Skeletal muscle tissue (tissue), 7 donors: ENCODE measurements around the gene MTMR4.

GRCh38 chr17:57895038-57896165 is 45.6 kb upstream of the MRPS23 start:
- PRO-cap, 3 experiments, result peak in 1 of 3 experiments; most common plus-strand start chr17:57895952 (in 1); most common minus-strand start chr17:57895809 (in 1)
- RAMPAGE, long total RNA, result no peak
- RRBS, 2 experiments, result 37 to 67% methylated on average over 2 of the region's 11 CpGs

DNA sequence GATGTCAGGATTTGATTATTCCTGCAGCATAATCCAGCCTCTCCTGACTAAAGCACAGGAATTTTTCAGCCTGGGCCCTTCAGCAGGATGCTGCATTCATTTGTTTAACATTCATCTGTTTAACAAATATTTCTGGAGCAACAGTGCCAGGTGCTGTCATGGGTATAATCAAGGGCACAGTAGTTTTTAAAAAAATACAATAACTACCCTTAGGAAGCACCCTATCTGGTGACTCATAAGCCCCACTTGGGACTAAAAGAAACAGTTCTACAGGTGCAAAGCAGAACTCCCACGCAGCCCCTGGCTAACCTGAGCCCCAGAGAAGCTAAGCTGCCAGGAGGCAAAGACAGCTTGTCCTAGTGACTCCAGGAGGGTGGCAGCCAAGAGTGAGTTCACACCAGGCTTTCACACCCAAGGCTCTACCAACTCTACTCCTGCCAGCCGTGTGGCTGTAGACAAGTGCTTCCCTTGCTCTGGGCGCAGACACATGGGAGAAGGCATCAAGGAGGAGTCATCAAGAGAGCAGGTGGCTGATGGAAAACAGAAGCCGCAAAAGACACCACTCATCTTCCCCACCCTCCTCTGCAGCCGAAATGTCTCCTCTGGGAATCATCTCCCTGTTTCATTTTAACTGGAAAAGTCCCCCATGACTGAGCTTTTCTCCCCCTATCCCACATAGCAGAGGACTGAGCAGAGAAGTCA is 14.5 kb downstream of the CUEDC1 start:
- PRO-cap, 3 experiments, result peak in 1 of 3 experiments; most common plus-strand start position 480 of the sequence (in 1); most common minus-strand start position 461 of the sequence (in 1)
- RAMPAGE, long total RNA, result no peak
- RRBS, 2 experiments, result no CpG with 5 or more reads among the region's 5 CpGs

DNA sequence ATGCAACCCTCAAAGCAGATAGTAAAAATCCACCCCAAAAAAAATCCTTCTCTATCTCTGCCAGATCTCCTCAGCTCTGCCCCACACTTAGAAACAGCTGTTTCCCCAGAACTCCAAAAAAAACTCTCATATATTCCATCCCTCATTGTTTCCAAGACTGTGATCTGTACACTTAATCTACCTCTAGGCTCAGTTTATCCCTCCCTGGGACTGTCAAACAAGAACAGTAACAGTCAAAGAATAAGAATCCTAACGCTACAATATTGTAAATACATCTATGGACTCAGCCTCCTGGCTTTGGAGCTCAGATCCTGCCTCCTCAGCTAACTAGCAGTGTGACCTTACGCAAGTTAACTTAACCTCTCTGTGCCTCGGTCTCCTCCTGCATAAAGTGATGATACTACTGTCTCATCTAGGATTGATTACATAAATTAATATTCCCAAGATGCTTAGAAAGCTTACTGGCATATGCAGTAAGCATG is 11.5 kb downstream of the CUEDC1 start:
- PRO-cap, 3 experiments, result no peak in any of the 3 experiments
- RAMPAGE, long total RNA, result no peak
- RRBS, 2 experiments, result no CpG with 5 or more reads among the region's 3 CpGs

GRCh38 chr17:57993356-57994447 is 5.6 kb upstream of the VEZF1 start:
- PRO-cap, 3 experiments, result no peak in any of the 3 experiments
- RAMPAGE, long total RNA, result no peak
- RRBS, 2 experiments, result no CpG with 5 or more reads among the region's 7 CpGs

DNA sequence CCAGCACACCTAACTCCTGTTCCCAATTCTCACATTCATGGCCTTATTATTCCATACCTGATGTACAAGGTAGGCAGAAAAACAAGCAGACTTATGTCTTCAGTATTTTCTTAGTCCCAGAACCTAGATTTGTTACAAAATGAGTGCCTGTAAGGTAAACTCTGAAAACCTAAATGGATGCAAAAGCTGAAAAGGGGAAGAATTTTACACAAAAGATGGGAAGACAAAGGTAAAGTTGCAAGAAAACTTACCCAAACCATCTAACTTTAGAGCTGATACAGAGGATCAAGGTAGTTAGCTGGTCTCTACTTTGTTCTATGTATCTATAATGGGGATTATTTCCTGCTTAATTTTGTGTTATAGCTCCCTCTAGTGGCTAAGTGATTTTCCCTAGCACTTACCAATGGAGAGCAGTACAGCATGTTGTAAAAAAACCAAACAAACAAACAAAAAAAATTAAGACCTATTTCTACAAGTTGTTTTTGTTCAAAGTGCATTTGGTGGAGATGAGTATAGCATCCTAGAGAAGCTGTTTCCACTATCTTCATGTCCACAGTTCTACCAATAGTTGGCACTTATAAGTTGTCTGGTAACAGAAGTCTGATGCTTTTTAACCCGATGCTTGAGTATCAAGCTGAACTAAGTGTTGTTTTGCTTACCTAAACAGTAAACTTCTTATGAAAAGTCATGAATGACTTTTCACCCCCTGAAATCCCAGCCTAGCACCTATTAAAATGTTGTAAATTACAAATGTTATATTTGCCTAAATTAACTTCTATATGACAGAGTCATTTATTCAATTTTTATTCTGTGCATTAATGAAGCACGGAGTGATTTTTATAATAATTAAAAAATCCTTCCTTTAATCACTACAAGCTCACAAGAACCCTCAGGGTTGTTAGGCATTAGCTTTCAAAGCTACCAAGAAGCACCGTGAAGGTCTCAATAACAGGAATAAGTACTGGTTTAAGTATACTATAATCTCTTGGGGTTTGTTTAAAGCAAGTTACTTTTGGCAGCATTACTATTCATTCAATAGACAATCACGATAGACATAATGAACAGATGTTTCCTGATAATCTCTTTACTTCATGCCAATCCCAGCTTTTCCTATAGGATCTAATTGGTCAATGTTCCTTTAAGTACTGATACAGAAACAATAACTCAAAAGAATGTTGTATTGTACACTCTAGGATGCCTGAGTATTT is 7.3 kb downstream of the SRSF1 start:
- PRO-cap, 3 experiments, result no peak in any of the 3 experiments
- RAMPAGE, long total RNA, result no peak
- RRBS, 2 experiments, result no CpG with 5 or more reads among the region's 4 CpGs

GRCh38 chr17:58091610-58092401 is 8.6 kb downstream of the DYNLL2 start:
- PRO-cap, 3 experiments, result no peak in any of the 3 experiments
- RAMPAGE, long total RNA, result no peak
- RRBS, 2 experiments, result no CpG with 5 or more reads among the region's 3 CpGs

GRCh38 chr17:58184277-58184775 is 8.2 kb upstream of the EPX start:
- PRO-cap, 3 experiments, result no peak in any of the 3 experiments
- RAMPAGE, long total RNA, result no peak
- RRBS, 2 experiments, result no CpG with 5 or more reads among the region's 10 CpGs

GRCh38 chr17:58249302-58250113 is 11.1 kb downstream of the LPO start:
- PRO-cap, 3 experiments, result no peak in any of the 3 experiments
- RAMPAGE, long total RNA, result no peak
- RRBS, 2 experiments, result 3% methylated on average over 13 to 18 of the region's 56 CpGs

DNA sequence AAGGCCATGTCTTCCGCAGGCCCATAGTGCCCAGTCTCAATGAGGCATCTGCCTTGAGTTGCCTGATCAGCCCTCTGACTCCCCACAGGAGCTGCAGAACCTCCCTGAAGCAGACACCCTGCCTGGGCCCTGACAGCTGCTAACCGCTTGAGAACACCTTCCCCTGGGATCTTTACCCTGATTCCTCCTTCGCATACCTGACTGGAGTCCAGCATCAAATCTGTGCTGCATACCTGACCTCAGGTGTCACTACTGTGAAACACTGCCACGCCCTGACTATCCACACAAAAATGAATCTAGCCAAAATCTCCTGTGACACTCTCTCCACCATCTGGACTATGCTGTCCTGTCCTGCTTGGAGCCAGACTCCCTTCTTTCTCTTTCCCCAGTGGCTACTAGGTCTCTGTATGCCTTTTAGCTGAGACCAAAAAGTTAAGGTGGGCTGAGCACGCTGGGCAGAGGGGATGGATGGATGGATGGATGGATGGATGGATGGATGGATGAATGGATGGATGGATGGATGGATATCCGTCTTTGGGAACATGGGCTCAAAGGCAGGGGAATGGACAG is 13.1 kb downstream of the TSPOAP1 start:
- PRO-cap, 3 experiments, result no peak in any of the 3 experiments
- RAMPAGE, long total RNA, result no peak
- RRBS, 2 experiments, result no CpG with 5 or more reads among the region's 6 CpGs

- PRO-cap, 3 experiments, result no peak in any of the 3 experiments
- RAMPAGE, long total RNA, result no peak
These were observed 3.0 kb downstream of the TSPOAP1 start for GRCh38 chr17:58325715-58325963.

GRCh38 chr17:58329335-58329645 is 695 bp upstream of the TSPOAP1 start:
- PRO-cap, 3 experiments, result no peak in any of the 3 experiments
- RAMPAGE, long total RNA, result no peak
- RRBS, 2 experiments, result no CpG with 5 or more reads among the region's 7 CpGs

- PRO-cap, 3 experiments, result no peak in any of the 3 experiments
- RAMPAGE, long total RNA, result no peak
- RRBS, 2 experiments, result no CpG with 5 or more reads among the region's 6 CpGs
These were observed 5.3 kb upstream of the TSPOAP1 start for GRCh38 chr17:58333750-58334349.

GRCh38 chr17:58334987-58335811 is 6.6 kb upstream of the TSPOAP1 start:
- PRO-cap, 3 experiments, result no peak in any of the 3 experiments
- RAMPAGE, long total RNA, result no peak
- RRBS, 2 experiments, result no CpG with 5 or more reads among the region's 10 CpGs

- PRO-cap, 3 experiments, result no peak in any of the 3 experiments
- RAMPAGE, long total RNA, result no peak
- RRBS, 2 experiments, result no CpG with 5 or more reads among the region's 8 CpGs
These were observed 10.9 kb upstream of the TSPOAP1 start for GRCh38 chr17:58339388-58339934.

DNA sequence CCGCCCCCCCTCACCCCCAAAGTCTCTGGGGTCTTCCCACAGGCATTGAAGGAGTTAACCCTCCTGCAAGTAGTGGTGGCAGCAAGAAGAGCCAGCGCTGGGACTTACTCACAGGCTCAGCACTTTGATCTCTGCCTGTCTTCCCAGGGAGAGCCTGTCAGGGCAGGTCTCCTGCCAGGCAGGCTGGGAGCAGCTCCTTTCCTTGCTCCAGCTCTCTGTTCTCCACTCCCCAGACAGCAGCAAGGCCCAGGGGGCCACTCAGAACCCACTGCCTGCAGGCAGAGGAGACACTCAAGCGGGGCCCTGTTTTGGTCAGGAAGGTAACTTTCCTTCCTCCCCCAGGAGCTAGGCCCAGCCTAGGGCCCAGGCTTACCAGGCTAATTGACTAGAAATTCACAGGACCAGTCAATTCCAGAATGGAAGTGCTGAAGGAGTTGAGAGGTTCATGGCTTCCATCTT is 12.7 kb upstream of the SUPT4H1 start:
- PRO-cap, 3 experiments, result no peak in any of the 3 experiments
- RAMPAGE, long total RNA, result no peak
- RRBS, 2 experiments, result no CpG with 5 or more reads among the region's 3 CpGs

DNA sequence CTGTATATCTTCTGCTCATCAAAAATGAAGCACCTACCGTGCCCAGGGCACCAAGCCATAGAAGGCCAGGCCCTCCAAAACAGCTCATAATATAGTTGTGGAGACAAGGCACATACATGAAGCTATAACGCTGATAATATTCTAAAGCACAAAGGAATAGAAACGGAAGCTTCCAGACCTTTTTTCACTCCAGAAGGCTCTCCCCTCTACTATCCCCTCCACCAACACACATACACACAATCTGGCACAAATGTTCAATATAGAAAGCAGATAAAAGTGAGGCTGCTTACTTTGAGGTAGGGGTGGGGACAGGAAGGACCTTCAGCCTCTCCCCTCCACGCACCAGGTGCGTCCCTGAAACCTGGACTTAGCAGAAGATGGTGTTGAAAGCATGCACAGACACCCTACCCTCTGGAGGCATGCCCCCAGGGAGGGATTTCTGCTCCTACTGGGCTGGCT is 14.0 kb upstream of the SUPT4H1 start:
- PRO-cap, 3 experiments, result no peak in any of the 3 experiments
- RAMPAGE, long total RNA, result no peak
- RRBS, 2 experiments, result no CpG with 5 or more reads among the region's 5 CpGs

- PRO-cap, 3 experiments, result no peak in any of the 3 experiments
- RAMPAGE, long total RNA, result no peak
- RRBS, 2 experiments, result no CpG with 5 or more reads among the region's 3 CpGs
These were observed 1.6 kb downstream of the RNF43 start for GRCh38 chr17:58415701-58416135.

GRCh38 chr17:58494673-58495402 is 6.6 kb upstream of the HSF5 start:
- PRO-cap, 3 experiments, result no peak in any of the 3 experiments
- RAMPAGE, long total RNA, result no peak
- RRBS, 2 experiments, result no CpG with 5 or more reads among the region's 13 CpGs

GRCh38 chr17:58513919-58515030 is at the start of gene MTMR4:
TSS of gene MTMR4 (minus strand) at chr17:58514638.
- PRO-cap, 3 experiments, result peak in 3 of 3 experiments; most common minus-strand start chr17:58514591 (in 3)
- RAMPAGE, long total RNA, result no peak
- RRBS, 2 experiments, result 2 to 5% methylated on average over 20 of the region's 72 CpGs

DNA sequence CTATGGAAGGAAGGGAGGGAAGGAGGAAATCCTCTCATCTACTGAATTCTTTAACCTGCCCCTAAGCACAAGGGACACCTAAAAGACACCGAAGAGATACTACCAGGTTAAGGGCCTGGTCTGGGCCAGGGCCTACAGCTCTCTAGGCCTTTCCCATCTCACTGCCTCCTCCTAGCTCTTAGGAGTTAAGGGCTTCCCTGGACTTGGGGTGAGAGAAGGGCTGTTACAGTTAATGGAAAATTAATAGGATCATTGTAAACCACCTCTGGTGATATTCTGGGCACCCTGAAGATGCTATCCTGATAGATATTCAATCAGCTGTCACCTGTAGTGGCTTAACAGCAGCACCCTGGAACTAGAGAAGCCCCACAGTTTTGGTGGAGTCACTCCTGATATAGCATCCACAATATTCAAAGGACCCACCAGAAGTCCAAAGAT is 1.4 kb upstream of the MTMR4 start:
- PRO-cap, 3 experiments, result no peak in any of the 3 experiments
- RAMPAGE, long total RNA, result no peak
- RRBS, 2 experiments, result no CpG with 5 or more reads among the region's 1 CpG